ENCODE measurements around the genes CXADR and C21orf91.

DNA sequence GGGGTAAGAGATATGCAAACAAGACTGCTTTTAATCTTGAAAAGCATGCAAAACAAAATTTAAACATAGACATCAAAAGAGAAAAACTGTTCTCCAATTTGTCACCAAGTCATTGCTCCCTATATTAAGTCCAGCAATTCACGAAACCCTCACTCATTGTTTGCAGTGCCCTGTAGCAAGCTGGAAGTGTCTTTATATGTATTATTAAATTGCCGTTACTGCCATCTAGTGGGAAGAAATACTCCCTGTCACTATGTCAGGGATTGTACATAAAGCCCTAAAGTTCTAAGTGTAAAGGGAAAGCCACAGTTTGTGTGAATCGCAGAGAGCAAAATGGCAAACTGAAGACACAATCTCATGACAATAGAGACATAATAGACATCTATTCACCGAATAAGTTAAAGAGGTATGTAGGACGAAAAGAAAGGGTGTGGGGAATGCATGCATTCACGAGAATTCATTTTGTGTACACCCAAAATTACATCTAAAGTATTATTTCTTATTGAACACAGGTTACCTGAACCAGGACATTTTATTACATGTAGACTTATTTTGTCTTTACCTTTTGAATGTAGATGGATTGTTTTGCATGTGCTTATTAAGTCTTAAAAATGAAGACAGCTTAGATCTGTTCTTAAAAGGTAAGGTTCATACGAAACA is 600.7 kb downstream of the USP25 start:
- PRO-cap, result no peak

DNA sequence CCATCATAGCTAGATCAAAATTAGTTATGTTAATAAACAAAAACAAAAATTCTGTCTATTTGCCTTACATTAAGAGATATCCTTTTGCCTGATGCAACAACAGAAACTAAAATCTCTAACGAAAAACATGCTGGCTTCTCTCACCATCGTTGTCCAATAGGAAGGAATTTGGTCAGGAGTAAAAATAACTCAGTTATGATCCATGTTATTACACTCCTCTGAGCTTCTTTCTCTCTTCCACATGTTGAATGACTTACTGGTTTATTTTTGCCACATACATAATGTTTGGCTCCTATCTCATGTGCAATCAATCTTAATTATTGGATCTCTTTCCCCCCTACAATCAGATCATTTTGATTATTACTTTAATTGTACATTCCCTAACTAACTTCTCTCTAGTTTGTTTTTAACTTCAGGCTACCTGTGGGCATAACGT is 688.4 kb downstream of the USP25 start:
- PRO-cap, result no peak

- PRO-cap, result no peak
Observed at GRCh38 chr21:16710073-16710424, 802.8 kb upstream of the CXADR start.

GRCh38 chr21:17512312-17513145 is at the start of gene CXADR:
TSS of gene CXADR (plus strand) at chr21:17513043.
- PRO-cap, result unidirectional peak, plus-strand start at chr21:17513047

GRCh38 chr21:17547040-17547815 is 34.4 kb downstream of the CXADR start:
- PRO-cap, result no peak

- PRO-cap, result no peak
Observed at GRCh38 chr21:17613210-17613440, 424 bp upstream of the BTG3 start.

DNA sequence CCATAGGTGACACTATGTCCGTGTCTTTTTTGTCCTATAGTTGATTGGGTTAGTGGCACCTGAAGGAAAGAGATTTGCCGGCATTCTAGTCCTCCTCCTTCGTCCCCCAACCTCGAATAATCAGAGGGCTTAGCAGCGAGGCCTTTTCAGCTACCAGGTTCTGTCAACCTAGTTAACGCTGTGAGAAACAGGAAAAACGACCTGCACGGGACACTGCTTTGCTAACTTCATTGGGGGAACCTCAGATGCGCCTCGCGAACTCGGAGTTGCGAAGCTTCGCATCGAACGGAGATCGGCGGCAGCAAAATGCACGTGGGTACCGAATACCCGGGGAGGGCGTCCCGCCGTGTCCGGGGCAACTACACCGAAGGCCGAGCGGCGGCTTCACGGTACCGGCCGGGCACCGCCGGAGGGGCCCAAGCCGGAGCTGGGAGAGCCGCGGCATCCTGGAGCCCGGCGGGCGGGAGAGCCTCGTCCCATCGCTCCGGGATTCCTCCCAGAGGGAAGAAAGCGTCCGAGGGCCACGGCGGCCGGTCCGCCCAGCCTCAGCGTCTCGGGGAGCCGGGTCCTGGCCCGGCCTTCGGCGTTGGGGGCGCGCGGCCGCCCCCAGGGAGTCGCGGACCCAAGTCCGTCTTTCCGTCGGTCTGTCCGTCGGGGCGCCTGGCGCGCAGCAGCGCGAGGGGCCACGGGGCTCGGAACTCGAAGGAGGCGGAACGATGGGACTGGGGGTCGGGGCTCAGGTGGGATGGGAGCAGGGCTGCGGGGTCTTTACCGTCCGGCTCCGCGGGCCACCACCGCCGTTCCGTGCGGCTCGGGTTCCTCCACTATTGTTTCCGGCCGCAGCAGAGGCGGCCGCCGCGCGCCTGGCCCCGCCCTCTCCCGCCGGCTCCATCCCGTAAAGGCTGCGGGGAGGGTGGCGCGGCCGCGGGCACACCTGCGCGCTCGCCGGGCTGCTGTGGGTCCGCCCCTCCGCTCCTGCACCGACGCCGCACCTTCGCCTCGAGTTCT is at the start of gene C21orf91:
TSS of gene C21orf91 (minus strand) at position 826 of the 1,008 bp plus-strand sequence.
- PRO-cap, result bidirectional peak, plus-strand start outside the sequence, minus-strand start at position 826 of the sequence

DNA sequence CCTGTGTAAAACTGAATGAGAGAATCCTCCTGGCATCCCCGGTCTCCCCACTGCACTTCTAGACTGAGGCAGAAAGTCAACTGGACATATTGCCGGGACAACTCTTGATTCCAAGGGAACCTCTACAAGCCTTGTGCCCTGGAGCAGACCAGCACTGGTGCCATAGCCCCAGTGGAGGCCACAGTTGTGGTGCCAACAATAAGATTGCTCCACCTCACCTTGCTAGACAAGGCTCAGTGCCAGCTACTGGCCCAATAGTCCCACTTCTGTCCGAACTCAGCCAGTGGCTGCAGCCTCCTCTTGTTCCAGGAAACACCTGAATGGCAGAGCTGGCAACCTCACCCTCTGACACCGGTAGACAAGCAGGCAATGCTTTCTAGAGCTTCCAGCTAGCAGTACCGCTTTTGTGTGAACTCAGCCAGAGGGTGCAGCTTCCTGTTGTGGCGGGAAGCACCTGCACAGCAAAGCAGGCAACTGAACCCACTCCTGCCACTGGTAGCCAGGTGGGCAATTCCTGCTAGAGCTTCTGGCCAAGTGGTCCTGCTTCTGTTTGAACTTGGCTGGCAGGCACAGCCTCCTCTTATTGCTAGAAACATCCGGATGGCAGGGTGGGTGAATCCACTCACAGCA is 40.0 kb upstream of the TMPRSS15 start:
- PRO-cap, result no peak

- PRO-cap, result no peak
Observed at GRCh38 chr21:19226673-19227001, 823.1 kb upstream of the TMPRSS15 start.

- PRO-cap, result no peak
Observed at GRCh38 chr21:19345175-19345517, 941.6 kb upstream of the TMPRSS15 start.

DNA sequence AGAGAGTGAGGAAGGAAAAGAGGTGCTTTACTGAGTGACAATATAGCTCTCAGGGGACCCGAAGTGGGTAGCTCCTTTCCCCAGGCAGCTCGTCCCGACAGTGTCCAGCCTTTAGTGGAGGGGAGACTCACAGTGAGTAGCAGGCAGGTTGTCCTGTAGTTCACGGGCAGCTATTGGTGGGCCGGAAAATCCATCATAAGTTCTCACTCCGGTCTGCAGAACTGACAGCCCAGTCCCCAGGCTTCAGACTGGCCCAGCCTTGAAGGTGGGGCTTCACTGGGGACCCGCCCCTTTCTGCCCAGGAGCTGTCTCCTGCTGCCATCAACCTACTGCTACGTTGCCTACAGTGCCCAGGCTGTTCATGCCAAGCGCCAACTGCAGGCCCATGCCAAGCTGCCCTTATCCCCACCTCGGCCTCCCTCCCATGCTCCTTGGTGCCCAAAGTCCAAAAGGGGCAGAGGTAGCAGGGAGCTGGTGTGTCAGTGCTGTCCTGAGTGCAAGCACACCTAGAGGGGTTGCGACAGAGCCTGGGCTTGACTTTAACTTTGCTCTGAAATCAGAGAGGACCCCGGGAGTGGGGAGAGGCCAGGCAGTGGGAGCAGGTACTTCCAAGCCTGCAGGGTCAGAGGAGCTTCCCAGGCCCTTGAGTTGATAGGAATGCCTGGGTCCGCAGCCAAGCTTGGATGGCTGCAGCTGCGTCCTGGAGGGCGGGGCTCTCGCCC is 1144.4 kb upstream of the NCAM2 start:
- PRO-cap, result no peak

DNA sequence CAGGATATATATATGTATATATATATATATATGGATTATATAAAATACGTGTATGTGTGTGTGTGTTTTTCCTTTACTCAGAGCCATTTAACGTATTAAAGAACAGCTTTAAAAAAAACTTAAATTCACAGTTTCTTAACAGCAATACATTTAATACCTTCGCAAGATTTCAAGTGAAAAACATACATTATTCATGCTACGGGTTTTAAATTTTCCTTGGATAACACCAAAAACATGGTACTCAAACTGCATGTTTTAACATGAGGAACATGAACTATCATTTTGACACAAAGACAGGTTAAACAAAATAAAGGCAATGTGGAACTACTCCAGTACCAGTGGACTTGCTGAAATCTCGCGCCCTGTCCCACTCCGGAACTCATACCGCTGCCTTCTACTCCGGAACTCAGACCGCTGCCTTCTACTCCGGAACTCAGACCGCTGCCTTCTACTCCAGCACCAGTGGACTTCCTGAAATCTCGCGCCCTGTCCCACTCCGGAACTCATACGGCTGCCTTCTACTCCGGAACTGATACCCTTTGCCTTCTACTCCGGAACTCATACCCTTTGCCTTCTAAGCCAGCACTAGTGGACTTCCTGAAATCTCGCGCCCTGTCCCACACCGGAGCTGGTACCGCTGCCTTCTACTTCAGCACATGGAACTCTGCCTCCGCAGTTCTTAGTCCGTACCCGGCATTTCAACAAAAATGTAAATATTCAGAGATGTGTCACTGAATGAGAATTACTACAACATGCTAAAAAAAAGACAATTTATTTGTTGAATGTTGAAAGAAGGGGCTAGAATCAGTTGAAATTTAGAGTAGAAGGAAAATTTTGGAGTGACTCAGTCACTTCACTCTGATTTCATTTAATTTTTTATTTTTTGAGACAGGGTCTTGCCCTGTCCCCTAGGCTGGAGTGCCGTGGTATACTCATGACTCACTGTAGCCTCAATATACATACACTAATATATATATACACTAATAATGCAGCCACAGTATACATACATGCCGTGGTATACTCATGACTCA is 148.6 kb downstream of the NCAM2 start:
- PRO-cap, result no peak

DNA sequence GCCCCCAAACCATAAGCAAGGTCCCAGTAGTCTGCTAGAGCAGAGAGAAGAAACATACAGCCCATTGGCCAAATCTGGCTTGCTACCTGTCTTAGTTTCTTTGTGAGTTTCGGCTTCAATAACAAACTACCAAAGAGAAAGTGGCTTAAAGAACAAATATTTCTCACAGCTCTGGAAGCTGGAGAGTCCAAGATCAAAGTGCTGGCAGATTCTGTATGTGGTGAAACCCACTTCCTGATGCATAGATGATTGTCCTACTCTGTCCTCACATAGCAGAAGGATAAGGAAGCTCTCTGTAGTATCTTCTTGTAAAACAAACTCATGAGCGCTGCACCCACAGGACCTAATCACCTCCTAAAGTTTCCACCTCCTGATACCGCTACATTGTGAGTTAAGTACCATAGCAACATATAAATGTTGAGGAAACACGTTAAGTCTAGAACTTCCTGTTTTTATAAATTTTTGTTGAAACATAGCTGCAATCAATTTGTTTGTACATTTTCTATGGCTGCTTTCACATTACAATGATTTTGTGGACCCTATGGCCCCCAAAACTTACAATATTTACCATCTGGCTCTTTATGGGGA is 1423.2 kb downstream of the NCAM2 start:
- PRO-cap, result no peak

DNA sequence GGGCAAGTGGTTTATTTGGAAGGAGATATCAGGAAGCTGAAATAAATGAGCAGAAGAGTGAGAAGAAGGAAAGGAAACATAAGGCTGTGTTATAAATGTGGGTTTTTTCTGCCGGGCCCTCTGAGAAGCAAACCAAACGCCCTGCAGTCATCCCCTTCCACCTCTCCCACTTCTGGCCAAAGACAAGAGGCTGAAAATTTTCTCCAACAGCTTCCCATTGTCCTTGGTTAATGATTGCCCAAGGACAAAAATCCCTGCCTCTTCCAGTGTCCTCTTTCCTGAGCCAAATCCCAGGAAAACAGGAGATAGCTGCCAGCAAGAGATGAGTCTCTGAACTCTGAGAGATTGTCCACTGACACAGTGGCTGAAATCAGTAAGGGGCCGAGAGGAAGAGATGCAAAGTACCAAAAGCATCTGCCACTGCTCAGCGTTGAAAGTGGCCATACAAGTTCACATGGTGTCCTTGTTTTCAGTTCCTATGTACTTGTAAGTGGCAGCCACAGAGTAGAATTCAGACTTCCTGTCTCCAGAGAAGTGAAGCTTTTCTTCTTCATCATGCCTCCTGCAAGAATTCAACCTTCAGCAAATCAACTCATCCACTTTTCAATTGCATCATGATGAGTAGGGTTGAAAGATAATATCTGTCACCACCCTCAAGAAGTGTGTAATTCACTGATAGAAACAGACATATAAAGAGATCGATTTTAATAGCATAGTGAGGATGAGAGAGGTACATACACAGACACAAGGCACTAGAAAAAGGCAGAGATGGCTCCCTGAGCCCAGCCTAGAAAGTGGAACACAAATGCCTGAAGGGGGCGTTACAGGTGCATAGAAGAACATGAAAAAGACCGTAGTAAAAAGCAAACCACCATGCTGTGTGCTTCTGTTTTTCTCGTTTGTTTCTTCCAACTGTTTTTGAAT is 185.9 kb downstream of the MRPL39 start:
- PRO-cap, result no peak

DNA sequence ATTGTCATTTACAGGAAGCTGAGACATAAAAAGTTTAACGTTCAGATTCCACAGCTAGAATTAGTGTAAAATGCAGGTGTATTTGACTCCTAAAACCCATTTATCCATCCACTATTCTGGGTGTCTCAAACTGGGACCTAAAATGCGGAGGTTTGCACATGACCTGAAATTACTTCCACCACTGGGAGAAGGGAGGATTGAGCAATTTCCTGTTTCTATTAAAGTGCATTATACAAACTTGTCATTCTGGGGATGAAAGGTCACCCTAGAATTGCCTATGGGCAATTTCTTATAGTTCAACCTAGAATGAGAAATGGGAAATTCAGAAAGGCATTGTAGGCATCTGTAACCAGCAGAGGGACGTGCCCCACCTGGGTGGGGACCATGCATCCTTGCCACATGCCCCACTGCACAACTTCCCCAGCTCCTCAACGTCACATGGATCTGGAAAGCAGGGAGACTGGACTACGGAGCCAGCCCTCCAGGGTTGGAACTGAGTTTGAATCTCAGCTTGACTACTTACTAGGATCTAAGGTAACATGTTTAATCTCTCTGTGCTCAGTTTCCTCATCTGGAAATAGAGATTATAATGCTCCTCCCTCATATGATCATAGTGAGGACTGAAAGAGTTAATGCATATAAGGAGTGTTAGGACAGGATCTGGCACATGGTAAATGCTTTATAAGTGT is 47.0 kb downstream of the MRPL39 start:
- PRO-cap, result no peak

DNA sequence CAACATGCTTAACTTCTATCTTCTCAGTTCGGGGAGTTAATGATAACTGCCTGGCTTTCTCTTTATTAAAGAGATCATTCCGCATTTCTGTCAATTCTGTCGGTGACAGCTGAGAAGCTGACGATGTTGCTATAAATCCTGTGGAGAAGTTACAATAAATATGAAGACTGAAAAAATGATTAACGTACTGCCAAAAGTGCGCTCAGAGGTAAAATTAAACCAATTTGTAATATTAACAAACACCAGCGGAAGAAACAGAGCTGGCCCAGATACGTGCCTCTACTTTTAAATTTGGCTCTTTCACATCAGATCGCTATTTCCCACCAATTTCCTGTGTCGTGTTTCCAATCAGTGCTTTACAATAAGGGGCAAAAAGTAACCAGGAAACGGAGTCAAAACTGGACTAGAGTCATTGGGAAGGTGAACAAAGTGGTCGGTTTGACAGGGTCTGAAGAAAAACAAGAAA is 730 bp downstream of the MRPL39 start:
- PRO-cap, result no peak

DNA sequence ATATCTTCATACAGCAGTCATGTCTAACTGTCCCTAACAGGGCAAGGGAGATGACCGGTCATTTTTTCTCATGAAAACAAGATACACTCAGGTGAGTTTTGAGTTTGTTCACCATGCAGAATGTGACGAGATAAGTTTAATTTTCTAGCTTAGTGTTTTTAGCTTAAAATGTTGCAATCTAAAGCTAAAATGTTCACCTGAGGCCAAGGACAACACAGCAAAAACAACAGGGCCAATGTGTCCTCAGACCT is 144.3 kb downstream of the GABPA start:
- PRO-cap, result no peak

DNA sequence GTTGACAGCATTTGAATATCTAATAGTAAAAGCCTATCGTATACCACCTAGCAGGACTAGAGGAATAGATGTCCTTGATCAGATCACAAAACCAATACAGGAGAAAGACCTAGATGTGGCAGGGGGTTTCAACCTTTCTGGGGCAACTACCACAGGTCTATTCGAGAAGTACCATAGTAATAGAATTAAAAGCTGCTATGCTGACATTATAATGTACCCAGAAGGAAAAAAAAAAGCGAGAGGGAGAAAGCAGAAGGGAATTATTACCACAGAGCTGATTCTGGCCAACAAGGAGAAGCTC is 146.5 kb downstream of the APP start:
- PRO-cap, result no peak

- PRO-cap, result no peak
Observed at GRCh38 chr21:26161159-26161789, 9.3 kb downstream of the APP start.

- PRO-cap, result no peak
Observed at GRCh38 chr21:26165446-26165803, 5.1 kb downstream of the APP start.

All from mesothelial cell of epicardium (in vitro differentiated cells).